ENCODE measurements around a stretch of chr2.

DNA sequence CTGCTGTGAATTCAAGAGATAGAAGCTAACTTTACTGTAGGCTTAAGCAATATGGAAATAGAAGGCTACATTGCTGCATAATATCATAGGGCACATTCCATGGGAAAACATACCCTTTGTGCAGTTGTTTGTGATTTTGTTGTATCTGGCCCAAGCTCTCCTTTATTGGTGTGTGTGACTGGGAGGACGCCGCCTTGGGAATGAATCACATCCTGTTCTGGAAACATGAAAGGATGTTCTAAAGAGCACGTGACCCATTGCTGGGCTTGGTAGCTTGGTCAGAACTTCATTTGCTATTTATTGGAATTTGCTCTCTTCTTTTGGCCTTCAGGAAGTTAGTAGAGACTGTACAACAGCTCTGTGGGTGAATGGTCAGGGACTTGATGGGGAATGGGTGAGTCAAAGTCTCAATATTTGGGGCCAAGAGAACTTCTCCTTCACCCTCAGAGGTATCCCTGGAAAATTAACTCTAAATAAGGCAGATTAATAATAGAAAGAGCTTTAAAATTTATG is 106.8 kb upstream of the SERPINE2 start:
- PRO-cap, result no peak

DNA sequence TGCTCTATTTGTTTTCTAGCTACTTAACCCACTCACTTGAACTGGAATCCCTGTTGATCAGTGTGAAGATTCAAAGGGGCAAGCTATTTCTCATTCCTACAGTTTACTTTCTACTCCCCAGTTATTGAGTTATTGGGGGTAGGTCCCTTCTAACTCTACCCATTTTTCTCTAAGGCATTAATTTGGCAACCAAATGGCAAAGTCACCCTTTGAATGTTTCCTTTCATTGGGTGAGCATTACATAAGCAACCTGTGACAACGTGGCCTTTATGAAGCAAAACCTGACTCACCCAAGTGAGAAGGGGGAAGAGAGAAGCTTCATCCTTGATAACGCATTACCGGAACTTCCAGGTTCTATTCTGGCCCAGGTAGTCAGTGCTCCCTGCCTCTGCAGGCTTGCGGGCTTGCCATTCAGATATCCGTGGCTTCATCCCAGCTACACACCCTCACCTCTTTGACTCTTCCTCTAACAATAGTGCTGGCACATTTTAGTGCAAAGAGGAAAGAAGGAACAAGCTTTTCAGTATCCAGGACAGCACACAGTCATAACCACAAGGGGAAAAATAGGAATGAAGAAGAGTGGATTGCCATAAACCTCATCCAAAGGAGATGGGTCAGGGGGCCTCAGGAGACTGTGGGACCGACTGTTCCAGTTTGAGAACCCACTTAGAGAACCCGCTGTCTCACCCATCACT is 39.1 kb upstream of the FAM124B start:
- PRO-cap, result no peak

GRCh38 chr2:224527333-224528731 is 57.3 kb downstream of the CUL3 start:
- PRO-cap, result no peak

GRCh38 chr2:224565581-224566181 is 19.5 kb downstream of the CUL3 start:
- PRO-cap, result no peak

GRCh38 chr2:224894340-224894603 is 148.0 kb downstream of the DOCK10 start:
- PRO-cap, result no peak

- PRO-cap, result no peak
These were observed 103.8 kb downstream of the DOCK10 start for GRCh38 chr2:224938278-224939096.

GRCh38 chr2:224973691-224974096 is 68.6 kb downstream of the DOCK10 start:
- PRO-cap, result no peak

GRCh38 chr2:225452187-225452506 is 52.6 kb downstream of the NYAP2 start:
- PRO-cap, result no peak

DNA sequence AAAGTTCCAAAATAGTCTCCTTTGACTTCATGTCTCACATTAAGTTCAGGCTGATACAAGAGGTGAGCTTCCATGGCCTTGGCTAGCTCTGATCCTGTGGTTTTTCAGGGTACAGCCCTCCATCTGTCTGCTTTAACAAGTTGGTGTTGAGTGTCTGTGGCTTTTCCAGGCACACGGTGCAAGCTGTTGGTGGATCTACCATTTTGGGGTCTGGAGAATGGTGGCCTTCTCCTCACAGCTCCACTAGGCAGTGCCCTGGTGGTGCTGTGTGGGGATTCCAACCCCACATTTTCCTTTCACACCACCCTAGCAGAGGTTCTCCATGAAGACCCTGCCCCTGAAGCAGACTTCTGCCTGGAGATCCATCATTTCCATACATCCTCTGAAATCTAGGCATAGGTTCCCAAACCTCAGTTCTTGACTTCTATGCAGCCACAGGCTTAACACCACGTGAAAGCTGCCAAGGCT is 618.8 kb downstream of the NYAP2 start:
- PRO-cap, result no peak

DNA sequence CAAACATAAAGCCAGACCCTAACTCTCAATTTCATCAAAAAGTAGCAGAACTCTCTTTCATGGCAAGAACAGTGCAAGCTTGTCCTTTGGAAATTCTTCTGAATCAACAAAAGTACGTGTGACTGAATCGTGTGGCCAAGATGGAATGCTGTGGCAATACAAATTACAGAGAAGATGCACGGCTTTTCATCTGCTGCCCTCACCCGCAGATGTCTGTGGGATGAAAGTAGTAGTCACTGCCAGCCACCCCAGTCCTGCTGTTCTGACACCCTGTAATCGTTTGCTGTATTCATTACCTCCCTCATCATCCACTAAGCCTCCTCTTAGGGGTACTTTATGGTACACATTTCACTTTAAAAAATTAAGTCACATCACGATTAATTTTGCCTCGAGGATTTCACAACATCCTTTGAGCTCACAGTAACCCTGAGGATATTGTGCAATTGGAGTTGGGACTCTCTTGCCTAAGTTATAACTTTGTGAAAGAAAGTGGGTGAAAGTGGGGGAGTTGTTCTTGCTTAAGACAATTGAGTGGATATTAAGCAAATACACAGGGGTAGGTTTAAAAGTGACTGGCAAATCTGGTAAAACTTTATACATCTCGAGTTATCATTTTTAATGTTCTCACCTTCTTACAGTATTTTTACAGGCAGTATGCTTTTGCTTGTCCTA is 681.1 kb downstream of the IRS1 start:
- PRO-cap, result no peak

DNA sequence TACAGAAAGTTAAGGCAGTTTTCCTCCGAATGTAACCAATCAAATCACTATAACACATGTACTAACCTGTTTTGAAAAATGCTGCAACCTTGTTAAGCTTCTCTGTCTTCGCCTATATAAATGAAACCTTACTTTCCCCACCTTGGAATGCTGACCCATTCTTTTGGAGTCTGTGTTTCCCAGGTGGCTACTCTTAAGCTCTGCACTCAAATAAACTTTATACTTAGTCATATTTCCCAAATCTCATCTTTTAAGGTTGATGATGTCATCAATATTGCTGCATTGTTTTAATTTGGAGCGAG is 662.3 kb downstream of the IRS1 start:
- PRO-cap, result no peak

GRCh38 chr2:226411643-226412301 is 387.8 kb downstream of the IRS1 start:
- PRO-cap, result no peak

- PRO-cap, result no peak
These were observed 138.0 kb downstream of the IRS1 start for GRCh38 chr2:226661606-226662081.

- PRO-cap, result no peak
These were observed 73.4 kb downstream of the IRS1 start for GRCh38 chr2:226726191-226726616.

DNA sequence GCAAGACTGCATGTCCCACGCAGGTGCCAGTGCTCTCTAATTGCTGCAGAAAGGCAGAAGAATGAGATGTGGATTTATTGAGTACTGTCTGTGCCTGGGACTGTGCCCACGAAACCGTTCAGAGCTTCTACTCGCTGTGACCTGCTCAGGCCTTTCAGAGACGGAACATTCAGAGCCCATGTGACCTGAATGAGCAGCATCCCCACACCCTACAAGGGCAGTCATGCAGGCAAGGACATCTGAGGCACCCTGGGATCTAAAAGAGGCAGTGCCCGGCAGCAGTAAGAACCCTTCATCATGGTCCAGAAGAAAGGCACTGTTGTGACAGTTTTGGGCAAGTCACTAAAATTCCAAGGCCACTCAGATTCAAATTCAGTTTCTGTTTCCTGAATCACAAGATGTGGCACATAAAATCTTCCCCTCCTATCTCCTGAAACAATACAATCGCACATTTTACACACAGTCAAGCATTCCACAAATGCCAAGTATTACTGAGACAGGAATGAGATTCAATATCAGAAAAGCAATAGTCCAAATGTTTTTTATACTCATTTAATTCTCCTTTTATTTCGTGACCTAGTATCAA is 16.0 kb downstream of the COL4A3 start:
- PRO-cap, result no peak

GRCh38 chr2:227330335-227331047 is 5.4 kb downstream of the MFF start:
- PRO-cap, result no peak

DNA sequence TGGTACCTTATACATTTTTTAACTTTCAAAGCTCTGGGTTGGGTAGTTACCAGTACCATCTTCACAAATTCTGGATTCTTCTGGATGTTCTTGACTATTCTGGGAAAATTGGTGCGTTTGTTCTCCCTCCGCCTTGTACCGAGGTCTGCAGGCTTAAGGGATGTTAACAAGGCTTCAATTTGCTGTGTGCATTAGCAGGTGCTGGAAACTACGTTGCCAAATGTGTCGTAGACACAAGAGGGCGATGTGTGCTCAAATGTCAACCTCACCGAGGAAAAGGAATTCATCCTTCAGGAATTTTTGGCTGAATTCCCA is 18.2 kb upstream of the SCYGR1 start:
- PRO-cap, result no peak

GRCh38 chr2:227479702-227480676 is 8.0 kb downstream of the AGFG1 start:
- PRO-cap, result no peak

GRCh38 chr2:227546977-227547469 is 51.7 kb upstream of the SCYGR2 start:
- PRO-cap, result no peak

- PRO-cap, result no peak
These were observed 42.3 kb upstream of the SCYGR2 start for GRCh38 chr2:227555982-227557177.